Vein endothelial cell (primary cell): Measurements from ENCODE around the gene FOXI3.

DNA sequence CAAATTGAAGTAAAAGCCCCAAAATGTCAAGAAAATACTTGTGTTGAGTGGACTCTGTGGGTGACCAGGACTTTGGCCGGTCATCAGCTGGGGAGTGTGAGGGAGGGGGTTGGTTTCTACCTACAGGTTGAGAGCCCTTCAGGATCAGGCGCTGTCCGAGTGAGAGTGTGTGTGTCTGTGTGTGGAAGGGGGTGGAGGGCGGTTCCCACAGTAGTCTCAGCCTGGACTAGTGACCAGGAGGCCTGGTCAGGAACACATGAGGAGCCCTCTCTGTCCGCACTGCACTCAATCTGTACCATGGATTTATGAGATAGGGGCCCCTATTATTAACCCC, 34.2 kb downstream of the ATOH8 start:
- CAGE, long polyA plus RNA = no peak

- CAGE, long polyA plus RNA = no peak
These were observed 42.7 kb downstream of the ATOH8 start for GRCh38 chr2:85796228-85797136.

DNA sequence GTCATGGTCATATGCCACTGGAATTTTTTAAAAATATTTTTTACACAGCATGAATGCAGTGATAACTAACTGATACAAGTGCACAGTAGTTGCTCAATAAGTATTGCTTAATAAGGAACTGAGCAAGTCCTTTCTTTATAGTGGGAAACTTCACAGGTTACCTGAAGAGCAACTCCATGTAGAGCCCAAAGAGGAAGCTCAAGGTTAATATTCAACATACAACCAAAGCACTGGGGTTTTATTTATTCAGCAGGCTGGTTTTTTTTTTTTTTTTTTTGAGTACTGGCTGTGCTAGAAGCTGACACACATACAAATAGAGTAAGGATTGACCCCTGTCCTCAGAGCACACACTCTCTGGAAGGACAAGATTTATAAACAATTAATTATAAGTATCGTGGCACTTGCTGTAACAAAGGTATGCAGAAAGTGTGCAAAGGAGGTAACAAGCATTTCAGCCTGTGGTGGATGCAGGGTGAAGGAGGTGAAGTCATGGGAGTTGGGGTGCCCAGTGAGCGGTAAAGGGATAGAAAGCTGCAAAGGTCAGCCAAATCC, 52.7 kb downstream of the ATOH8 start:
- CAGE, long polyA plus RNA = no peak

- CAGE, long polyA plus RNA = no peak
These were observed 50.6 kb downstream of the ST3GAL5 start for GRCh38 chr2:85838196-85838661.

- CAGE, long polyA plus RNA = no peak
These were observed 108.3 kb upstream of the ST3GAL5 start for GRCh38 chr2:85996969-85997514.

- CAGE, long polyA plus RNA = no peak
These were observed 106.5 kb downstream of the POLR1A start for GRCh38 chr2:85999152-85999668.

DNA sequence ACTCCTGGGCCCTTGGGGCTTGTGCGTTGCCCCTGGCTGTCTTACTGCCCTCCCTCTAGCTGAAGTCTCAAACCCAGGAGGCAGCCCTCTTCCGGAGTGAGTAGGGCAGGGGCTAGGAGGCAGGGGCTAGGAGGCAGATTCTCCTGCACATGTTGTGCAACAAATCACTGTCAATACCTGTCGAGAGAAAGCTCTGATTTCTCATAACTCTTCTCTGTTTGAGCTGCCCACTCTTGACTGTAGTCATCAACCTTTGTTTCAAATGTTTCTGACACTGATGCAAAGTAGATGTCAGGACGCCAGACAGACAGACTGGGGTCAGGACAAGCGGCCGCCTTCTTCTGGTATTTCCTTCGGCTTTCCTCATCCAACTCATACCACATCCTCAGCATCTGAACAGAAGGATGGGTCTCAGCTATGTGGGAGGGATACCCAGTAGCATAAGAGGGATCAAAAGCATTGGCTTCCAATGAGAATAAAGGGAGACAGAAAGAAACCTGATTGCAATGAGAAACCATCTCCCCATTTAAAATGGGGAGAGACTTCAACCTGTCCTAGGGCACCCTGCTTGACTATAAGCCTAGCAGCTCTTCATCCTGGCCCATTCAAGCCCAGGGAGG, 63.9 kb downstream of the POLR1A start:
- CAGE, long polyA plus RNA = no peak

DNA sequence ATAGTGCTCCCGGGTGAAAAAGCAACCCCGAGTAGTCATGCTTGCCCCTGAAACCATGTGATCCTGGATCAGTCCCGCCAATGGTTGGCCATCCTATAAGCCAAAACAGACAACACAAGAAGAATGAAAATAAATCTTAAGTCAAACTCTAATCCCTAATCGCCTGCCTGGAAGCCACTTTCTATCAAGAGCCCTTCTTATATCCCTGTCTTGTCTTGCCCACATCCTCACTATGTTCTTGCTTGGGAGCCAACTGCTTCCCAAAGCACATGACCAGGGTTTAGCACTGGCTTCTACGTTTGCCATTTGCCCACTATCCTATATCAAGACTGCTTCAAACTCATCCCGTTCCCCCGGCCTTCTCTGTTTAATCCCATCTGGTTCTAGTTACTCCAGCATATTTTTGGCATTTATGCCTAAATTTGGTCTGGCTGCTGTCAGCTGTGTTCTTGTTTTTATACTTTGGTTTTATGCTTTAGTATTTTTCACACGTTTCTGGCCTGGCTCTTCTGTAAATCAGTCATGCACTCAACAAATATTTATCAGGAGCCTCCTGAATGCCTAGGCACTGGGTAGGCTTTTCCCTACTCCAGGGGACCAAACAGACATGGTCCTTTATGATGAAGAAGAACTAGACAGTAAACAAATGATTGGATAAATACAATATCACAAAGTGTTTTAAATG, 40.2 kb downstream of the POLR1A start:
- CAGE, long polyA plus RNA = no peak

- CAGE, long polyA plus RNA = no peak
These were observed 33.3 kb downstream of the POLR1A start for GRCh38 chr2:86072262-86072849.

DNA sequence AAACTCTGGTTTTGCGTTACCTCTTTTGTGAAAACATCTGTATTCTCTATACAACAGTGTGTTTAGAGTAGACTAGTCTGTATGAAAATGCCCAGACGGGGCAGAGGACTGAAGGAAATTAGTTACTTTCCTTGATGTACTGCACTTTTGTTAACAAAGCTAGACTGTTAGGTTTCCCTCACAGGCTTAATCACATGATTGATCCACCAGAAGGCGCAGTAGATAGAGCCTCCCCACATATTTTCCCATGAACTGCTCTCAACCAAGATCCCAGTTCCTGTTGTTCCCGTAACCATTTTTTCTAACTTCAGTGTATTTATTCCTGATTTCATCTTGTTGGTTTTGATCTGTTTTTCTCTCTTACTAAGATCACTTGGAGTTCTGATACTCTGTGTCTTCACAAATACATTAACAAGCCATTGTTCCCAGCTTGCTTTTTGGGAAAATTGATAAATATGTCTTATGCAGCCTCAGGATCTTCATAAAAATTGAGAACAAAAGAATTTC, 2.7 kb downstream of the MRPL35 start:
- CAGE, long polyA plus RNA = no peak

DNA sequence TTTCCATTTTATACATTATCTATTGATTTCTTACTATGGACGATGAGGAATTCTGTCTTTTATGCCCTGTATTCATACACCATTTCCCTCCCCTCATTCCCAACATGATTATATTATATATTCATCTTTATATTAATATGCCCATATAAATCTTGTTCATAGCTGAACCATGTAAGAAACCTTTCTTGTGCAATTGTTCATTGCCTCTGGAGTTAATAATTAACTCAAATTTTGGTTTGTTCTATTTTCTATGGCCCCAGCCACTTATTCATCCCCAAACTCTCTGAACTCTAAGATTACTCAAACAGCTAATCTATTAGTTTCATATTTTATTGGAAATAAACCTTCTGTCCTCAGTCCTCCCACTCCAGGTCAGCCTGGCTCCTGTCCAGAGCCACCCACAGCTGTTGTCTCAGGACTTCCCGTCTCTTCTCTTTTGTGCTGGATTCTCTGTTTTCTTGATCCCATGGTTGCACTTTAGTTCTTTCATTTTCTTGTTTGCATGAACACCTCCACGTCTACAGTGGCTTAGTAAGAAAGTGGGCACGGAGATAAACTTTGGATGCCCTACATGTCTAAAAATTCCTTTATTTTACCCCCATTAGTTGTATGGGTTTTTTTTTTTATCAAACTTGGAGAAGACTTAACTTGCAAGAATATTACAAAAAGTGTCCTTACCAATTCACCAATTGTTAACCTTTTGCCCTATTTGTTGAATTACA, 4.5 kb upstream of the RNF103 start:
- CAGE, long polyA plus RNA = no peak

DNA sequence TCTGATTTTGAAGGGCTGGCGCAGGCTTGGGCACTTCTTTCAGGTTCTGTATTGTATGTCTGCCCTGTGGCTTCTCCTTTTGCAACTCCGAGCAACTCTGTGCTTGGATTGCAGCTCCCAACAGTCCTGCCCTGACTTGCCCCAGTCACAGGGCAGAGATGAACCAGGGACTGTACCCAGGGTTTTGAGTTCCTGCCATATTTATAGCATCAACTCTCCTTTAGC, 31.1 kb upstream of the CD8A start:
- CAGE, long polyA plus RNA = no peak

DNA sequence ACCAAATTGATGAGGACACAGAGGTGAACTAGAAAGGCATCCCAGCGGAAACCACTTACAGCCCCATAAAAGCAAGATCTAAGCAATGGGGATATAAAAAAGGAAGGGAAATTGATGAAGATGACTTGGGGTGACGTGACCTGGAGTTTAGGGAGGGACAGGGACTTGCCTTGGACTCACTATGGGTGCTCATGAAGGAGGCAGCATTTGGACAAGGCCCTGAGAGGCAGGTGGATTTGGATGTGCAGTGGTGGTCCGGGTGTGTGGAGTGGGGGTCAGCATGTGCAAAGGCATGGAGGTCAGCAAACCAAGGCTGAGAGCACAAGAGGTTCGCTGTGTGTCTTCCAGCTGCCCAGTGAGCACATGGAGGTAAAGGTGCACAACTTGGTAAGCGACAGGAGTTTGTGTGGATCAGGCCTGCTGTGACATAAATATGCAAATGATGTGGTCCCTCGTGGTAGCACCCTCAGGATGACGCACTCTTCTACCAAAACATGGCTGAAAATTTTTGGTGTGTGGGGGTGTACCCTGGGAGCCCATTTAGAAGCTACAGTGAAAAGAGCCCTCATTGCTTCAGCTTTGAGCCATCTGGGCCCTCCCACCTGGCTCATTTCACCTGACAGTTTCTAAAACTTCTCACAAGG, 271.0 kb upstream of the PLGLB2 start:
- CAGE, long polyA plus RNA = no peak

DNA sequence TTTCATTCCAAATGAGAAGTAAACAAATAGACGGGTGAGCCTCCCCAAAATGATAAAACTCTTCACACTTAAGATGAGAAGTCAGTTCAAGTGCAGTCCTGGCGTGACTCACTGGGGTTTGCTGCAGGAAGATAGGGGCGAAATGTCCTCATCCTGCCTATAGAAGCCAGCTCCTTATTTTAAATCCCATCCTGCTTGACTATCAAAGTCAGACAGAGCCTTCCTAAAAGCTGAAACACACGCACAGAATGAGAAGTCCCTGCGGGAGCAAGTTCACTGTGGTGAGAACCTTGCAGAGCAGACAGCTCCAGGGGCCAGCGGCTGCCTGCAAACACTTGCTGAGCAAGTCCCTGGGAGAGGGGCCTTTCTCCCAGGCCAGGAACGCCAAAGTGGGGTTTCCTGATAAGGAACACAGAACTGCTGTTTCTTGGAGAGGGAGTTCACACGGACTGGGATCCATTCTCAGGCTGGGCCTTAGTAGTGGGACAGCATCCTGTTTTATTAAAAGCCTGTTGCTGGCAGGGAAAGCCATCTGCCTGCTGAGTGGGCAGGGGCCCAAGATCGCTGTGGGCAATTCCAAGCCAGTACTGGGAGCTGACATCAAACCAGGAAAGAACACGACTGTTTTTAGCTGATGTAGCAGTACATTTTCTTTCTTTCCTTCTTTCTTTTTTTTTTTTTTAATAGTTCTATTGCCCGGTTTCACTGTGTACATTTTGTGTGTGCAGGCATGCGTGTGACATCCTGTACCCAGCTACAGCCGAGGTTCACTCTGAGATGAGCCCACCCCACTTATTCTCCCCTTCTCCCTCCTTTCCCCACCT, 143.8 kb upstream of the PLGLB2 start:
- CAGE, long polyA plus RNA = no peak

GRCh38 chr2:87659142-87659437, 88.8 kb upstream of the PLGLB2 start:
- CAGE, long polyA plus RNA = no peak

DNA sequence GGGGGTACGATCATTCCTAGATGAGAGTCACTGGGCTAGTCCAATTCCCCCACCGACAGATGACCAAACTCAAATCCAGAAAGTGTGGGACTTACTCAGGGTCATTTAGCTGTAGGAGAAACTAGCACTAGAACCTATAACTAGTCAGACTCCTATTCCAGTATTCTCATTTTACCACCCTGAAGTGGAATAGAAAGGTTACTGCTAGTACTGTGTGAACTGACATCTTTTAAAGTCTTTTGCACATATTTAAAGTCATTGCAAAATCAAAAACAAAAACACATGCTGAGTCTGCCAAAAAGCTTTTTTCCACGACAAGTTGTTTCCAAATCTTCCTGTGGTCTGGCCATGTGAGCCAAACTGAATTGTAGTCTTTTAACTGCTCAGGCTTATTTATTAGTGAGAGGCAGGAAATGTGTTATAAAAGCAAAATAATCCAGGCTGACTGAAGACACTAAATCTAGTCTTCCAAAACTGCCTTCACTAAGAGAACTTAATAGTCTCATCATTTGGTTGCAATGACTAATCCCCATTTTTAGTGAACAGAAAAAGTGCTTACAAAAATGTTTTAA, 2.4 kb downstream of the KRCC1 start:
- CAGE, long polyA plus RNA = no peak

GRCh38 chr2:88126977-88127329, 909 bp downstream of the FABP1 start:
- CAGE, long polyA plus RNA = no peak

GRCh38 chr2:88177510-88178076, 7.4 kb downstream of the THNSL2 start:
- CAGE, long polyA plus RNA = no peak

GRCh38 chr2:88451990-88452983, at the start of gene FOXI3:
TSS of gene FOXI3 (minus strand) at chr2:88452693.
- CAGE, long polyA plus RNA = no peak

- CAGE, long polyA plus RNA = no peak
These were observed 29.5 kb upstream of the FOXI3 start for GRCh38 chr2:88482015-88482386.